ENCODE measurements around a stretch of chr22.

GRCh38 chr22:46793421-46793864, 31.0 kb downstream of the TBC1D22A start:
- PRO-cap = no peak

- PRO-cap = no peak
These were observed 101.9 kb downstream of the TBC1D22A start for GRCh38 chr22:46864135-46864977.

DNA sequence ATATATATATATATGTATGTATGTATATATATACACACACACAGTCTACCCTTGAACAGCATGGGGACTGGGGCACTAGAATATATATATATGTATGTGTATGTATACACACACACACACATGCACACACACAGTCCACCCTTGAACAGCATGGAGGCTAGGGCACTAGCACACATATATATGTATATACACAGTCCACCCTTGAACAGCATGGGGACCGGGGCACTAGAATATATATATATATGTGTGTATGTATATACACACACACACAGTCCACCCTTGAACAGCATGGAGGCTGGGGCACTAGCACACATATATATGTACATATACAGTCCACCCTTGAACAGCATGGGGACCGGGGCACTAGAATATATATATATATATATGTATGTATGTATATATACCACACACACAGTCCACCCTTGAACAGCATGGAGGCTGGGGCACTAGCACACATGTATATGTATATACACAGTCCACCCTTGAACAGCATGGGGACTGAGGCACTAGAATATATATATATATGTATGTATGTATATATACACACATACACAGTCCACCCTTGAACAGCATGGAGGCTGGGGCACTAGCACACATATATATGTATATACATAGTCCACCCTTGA, 178.1 kb downstream of the TBC1D22A start:
- PRO-cap = no peak

DNA sequence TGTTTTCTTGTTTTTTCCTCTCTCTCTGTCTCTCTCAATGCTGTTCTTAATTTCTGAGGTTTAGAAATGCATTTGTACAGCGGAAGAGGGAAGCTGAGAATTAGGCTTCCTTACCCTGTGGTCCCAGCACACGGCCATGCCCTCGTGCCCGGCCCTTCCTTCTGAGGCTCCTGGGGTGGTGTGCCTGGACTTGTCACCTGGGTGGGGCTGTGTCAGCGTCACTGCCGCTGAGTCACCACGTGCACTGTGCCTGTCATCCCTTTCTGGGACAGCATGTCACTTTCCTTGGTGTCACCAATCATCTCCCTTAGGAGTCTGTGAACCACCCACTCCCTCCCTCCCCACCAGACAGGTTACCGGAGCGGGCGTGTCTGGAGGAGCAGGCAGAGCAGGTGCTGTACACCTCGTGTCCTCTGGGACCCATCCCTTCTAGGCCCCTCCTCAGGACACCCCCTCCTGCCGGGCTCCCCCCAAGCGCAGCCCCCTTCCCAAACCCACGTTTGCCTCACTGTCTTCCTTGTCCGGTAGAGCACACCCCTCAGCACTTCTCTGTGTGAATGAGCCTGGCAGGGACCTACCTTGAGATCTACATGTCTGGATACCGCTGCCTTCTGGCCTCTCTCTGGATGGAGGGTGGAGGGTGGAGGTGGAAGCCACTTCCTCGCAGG, 367.5 kb downstream of the TBC1D22A start:
- PRO-cap = no peak

DNA sequence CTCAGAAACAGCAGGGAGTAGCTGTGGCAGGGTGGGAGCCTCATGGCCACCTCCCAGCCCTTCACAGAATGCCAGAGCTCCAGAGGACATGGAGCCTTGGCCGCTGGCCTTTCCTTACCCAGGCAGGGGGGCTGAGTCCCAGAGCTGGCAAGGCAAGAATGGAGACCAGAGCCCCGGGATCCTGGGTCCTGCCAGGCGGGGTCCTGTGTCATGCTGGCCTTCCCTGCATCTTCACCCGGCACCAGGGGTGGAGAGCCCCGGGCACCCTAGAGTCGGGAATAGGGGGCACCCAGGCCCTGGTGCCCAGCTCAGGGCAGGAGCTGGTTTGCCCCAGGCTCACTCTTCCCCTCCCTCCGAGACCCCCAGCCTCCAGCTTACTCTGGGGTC, 519.9 kb downstream of the TBC1D22A start:
- PRO-cap = no peak

GRCh38 chr22:47295599-47296076, 533.2 kb downstream of the TBC1D22A start:
- PRO-cap = no peak

GRCh38 chr22:48263558-48263757, 225.9 kb upstream of the TAFA5 start:
- PRO-cap = no peak

DNA sequence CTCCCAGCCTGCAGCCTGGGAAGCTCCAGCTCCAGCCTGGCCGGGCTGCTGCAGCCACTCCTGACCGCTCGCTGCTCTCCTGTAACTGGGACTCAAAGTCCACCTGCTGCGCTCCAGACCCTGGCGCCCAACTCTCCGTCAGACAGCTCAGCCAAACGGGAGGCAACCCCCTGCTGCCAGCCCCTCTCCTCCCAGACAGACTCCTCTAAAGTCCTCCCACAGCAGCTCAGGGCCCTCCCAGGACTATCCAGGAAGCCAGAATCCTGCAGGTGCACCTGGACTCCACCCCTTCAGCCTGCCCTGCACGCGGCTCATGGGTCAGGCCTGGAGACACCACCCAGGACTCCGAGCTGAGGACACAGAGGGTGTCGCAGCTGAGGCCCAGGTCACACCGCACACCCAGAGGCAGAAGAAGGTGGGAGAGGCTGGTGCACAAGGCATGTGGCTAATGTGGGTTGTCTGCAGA, 212.3 kb upstream of the TAFA5 start:
- PRO-cap = no peak

DNA sequence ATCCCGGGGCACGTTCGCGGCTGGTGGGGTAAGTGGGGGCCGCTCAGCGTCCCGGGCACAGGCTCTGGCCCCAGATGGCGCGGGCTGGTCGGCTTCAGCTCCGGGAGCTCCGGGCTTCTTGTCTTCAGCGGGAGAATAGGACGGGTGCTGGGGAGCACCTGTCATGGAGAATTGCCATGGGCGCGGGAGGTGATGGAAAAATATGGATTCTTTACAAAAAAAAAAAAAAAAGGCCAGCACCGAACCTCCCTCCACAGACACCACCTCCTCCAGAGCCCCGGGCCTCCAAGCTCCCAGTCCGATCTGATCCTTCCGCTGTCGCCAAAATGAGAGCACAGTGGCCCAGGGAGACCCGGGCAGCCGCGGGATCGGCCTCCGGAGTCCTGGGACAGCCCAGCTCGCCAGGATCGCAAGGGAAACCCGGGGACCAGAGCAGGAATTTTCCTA, 1.2 kb downstream of the TAFA5 start:
- PRO-cap = no peak

- PRO-cap = no peak
These were observed 2.3 kb downstream of the TAFA5 start for GRCh38 chr22:48491669-48492107.

DNA sequence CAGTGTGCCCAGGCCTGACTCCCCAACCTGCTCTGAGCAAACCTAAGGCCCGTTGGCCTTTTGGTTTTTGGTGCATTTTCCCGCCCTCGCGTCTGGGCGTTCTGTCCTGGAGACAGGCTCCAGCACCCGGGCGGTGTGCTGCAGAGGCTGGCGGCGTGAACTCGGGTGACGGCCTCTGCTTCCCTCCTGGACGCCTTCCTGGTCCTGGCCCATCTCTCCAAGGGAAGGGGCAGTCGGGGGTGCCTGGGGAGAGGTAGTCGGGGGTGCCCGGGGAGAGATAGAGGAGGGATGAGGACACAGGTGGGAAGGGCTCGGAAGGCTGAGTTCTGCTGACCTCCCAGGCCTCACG, 11.9 kb downstream of the TAFA5 start:
- PRO-cap = no peak

GRCh38 chr22:48574831-48575753, 85.7 kb downstream of the TAFA5 start:
- PRO-cap = unidirectional peak, plus-strand start at chr22:48575386

GRCh38 chr22:48587685-48588007, 98.3 kb downstream of the TAFA5 start:
- PRO-cap = no peak

- PRO-cap = no peak
These were observed 291.0 kb downstream of the BRD1 start for GRCh38 chr22:49536384-49537308.

GRCh38 chr22:49790651-49791411, 36.8 kb downstream of the BRD1 start:
- PRO-cap = no peak

DNA sequence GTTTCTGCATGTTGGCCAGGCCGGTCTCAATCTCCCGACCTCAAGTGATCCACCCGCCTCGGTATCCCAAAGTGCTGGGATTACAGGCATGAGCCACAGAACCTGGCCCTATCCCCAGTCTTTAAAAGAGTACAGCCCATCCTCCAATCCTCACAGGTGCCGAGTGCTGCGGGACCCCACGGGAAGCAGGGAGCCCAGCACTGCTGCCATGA, 31.2 kb downstream of the BRD1 start:
- PRO-cap = no peak

GRCh38 chr22:49825095-49825364, 2.6 kb downstream of the BRD1 start:
- PRO-cap = no peak

GRCh38 chr22:49826592-49827251, 951 bp downstream of the BRD1 start:
- PRO-cap = unidirectional peak, plus-strand start at chr22:49826637; unidirectional peak, plus-strand start at chr22:49826962

DNA sequence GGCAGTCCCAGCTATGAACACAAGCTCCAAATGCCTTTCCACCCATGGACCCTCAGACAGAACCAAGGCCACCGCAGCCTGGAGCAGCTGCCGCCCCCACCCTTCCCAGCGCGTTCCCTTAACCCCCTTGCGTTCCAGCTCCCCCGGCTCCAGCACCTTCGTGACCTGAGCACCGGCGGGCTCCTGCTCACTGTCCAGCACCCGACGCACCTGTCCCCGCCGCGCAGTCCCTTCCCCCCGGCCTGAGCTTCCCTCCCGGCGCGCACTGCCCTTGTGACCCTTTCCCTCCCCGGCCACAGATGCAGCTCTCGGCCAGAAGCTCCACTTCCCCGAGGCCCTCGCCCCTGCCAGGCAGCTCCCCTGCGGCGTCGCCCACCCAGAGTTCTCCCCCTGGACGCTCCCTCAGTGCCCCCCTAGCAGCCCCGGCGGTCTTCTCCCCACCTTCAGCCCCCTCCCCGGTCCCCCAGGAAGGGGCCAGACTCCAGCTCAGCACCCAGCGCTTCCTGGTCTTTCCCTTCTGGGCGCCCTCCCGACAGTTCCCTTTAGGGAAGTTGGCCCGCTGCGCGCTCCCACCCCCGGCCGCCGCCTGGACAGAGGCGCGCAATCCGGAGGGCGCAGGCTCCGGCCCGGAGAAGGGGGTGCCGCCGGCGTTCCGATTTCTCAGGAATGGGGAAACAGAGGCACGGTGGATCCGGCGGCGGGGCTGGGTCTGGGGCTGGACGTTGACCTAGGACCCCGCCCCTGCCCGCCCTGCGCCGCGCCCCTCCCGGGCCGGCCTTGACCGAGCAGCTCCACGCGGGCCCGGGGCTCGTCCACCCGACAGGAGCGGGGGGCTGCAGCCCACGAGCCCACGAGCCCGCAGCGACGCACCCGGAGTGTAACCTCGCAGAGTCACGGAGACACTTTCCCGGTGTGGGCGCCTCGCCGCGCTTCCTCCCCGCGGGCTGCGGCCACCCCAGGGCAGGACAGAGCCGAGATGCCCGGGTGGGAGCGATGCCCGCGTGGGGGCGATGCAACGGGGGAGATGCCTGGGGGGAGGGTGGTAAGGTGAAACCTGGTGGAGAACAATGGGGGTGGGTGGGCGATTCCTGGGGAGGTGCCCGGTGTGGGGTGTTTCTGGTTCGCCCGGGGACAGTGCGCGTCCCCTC, 5.3 kb upstream of the ZBED4 start:
- PRO-cap = bidirectional peak, plus-strand start at position 774 of the sequence, minus-strand start at position 542 of the sequence

- PRO-cap = no peak
These were observed 16.8 kb downstream of the ZBED4 start for GRCh38 chr22:49870330-49870886.

Data from ureter (tissue), 1 donor.